Astrocyte (in vitro differentiated cells and primary cell): Measurements from ENCODE around the genes JOSD2, CTU1, C19orf84, SIGLEC8 and SIGLEC12.

DNA sequence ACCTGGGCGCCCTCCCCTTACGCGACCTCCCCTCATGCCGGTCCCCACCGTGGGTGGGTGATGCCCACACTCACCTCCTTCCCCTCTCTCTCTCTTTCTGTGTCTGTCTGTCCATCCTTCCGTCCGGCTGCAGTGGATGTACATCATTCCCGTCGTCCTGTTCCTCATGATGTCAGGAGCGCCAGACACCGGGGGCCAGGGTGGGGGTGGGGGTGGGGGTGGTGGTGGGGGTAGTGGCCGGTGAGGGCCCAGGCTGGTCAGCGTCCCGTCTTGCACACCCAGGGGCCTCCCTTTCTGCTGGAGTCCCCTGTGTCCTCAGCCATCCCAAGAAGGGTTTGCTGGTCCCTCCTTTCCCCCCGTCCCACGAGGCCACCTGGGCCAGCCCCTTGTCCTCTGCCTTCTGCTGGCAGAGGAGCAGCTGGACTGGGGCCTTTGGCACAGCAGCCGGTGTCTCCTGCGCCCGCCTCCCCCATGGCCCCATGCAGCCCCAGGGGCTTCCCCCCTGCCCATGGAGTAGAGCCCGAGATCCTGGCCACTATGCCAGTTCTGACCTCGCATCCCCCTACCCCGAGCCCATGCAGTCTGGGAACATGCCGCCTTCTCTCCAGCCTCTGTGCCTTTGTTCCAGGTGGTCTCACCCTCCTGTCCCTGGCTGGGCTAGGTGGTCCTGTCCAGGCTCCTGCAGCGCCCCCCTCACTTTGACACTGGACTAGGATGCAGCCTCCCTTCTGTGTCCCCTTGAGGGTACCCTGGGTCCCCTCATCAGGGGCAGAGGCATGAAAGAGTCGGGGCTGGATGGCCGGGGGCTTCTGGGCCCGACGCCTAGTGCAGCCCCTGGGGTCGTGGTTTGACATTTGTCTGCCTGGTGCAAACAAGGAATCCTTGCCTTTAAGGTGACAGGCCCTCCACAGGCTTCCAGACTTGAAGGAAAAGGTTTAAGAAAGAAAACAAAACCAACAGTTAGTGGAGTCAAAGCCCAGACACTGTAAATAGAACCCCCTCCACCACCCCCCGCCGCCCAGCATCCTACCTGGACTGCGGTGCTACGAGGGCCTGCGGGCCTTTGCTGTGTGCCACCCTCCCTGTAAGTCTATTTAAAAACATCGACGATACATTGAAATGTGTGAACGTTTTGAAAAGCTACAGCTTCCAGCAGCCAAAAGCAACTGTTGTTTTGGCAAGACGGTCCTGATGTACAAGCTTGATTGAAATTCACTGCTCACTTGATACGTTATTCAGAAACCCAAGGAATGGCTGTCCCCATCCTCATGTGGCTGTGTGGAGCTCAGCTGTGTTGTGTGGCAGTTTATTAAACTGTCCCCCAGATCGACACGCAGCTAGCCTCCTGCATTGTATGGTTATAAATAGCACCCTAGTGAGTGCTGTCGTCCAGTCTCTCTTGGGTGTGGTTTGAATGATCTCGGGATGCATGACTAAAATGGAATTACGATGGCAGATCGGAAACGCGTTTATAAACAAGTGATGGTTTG is 5.9 kb upstream of the GARIN5A start:
- PRO-cap, result no peak
- RRBS, 2 experiments, result 89 to 92% methylated on average over 6 to 8 of the region's 47 CpGs

DNA sequence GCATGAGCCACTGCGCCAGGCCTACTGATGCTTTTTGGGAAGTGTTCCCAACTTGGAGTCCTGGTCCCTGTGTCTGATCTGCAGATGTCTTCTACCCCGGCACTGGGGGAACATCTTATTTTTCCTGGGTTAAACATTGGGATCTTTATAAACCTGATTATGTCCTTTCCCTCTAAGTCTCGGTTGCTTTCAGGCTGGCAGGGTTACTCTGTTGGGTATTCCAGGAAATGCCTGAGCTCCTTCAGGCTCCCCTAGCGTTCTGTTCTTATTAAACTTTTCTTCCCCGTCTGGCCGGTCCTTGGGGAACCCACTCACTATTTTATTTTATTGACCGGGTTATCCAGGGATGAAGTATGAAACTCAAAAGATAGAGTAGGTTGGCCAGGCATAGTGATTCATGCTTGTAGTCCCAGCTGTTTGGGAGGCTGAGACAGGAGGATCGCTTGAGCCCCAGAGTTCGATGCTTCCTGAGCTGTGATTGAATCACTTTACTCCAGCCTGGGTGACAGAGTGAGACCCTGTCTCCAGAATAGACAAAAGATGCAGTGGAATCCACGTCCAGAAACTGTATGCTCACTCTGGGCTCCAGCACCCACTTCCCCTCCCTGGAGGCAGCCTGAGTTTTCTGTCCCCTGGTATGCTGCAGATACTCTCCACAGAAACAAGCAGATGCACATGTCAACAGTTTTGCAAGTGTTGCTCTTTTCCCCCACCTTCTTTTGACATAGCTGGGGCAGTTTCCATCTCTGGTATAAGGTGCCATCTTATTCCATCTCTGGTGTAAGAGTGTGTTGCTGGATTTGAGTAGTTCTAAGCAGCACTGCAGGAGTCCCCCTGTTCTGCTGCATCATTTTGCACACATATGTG is 7.9 kb upstream of the GARIN5A start:
- PRO-cap, result no peak
- RRBS, 2 experiments, result no CpG with 5 or more reads among the region's 10 CpGs

GRCh38 chr19:50485250-50485638 is 8.6 kb upstream of the GARIN5A start:
- PRO-cap, result no peak
- RRBS, 2 experiments, result no CpG with 5 or more reads among the region's 6 CpGs

- PRO-cap, result no peak
- RRBS, 2 experiments, result 1 to 2% methylated on average over 18 to 21 of the region's 80 CpGs
Measured at GRCh38 chr19:50510665-50511844, at the start of gene JOSD2. TSS of gene JOSD2 (minus strand) at chr19:50511191.

- PRO-cap, result no peak
- RRBS, 2 experiments, result no CpG with 5 or more reads among the region's 5 CpGs
Measured at GRCh38 chr19:50547344-50547801, 20.9 kb downstream of the LRRC4B start.

GRCh38 chr19:50657682-50658837 is 8.8 kb downstream of the C19orf81 start:
- PRO-cap, result unidirectional peak, plus-strand start at chr19:50658489
- RRBS, 2 experiments, result 1 to 5% methylated on average over 20 of the region's 57 CpGs

DNA sequence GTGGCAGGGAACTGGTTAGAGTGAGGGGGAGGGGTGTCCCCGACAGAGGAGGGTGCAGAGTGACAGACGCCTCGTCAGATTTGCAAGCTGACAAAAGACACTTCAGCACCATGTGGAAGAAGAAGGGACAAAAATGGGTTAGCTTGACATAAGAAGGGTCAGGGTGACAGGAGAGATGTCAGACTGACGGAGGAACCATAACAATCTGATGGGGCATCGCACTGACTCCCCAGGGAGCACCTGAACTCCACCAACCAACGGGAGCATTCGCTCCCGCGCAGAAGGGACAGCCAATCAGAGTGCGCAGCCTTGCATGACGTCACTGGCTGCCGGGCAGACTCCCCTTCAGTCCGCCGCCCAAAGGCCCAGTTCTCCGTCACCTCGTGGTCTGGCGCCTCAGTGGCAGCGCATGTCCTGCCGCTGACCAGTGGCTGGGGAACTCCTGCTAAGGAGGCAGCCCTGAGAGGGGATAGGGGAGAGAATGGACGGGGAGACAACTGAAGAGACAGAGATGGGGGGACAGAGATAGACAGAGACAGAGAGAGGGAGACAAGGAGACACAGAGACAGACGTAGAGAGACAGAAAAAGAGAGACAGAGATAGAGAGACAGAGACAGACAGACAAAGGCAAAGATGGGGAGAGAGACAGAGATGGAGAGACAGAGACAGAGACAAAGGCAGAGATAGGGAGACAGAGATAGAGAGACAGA is 30.2 kb downstream of the C19orf81 start:
- PRO-cap, result no peak
- RRBS, 2 experiments, result no CpG with 5 or more reads among the region's 21 CpGs

DNA sequence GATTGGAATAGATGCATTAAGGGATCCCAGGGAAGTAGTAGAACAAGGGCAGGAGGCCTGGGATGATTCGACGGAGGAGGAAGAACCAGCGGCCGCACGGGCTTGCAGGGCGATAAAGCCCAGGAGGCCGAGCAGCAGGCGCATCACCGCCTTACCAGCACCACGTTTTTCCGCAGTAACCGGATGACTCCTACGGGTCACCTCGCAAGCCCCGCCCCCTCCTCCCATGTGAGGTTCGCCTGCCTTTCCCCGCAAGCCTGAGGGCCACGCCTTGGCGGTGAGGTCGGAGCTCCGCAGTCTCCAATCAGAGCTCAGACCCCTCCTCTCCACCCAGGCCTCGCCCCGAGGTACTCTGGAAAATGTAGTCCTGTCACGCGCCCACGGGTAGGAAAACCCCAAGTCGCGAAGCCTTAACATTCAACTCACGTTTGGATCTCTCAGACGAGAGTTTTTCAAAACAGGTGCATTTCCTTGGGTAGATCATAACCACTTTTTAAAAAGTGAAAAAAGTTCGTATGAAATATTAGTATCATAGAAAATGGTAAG is 5.2 kb downstream of the CLEC11A start:
- PRO-cap, result no peak
- RRBS, 2 experiments, result no CpG with 5 or more reads among the region's 31 CpGs

DNA sequence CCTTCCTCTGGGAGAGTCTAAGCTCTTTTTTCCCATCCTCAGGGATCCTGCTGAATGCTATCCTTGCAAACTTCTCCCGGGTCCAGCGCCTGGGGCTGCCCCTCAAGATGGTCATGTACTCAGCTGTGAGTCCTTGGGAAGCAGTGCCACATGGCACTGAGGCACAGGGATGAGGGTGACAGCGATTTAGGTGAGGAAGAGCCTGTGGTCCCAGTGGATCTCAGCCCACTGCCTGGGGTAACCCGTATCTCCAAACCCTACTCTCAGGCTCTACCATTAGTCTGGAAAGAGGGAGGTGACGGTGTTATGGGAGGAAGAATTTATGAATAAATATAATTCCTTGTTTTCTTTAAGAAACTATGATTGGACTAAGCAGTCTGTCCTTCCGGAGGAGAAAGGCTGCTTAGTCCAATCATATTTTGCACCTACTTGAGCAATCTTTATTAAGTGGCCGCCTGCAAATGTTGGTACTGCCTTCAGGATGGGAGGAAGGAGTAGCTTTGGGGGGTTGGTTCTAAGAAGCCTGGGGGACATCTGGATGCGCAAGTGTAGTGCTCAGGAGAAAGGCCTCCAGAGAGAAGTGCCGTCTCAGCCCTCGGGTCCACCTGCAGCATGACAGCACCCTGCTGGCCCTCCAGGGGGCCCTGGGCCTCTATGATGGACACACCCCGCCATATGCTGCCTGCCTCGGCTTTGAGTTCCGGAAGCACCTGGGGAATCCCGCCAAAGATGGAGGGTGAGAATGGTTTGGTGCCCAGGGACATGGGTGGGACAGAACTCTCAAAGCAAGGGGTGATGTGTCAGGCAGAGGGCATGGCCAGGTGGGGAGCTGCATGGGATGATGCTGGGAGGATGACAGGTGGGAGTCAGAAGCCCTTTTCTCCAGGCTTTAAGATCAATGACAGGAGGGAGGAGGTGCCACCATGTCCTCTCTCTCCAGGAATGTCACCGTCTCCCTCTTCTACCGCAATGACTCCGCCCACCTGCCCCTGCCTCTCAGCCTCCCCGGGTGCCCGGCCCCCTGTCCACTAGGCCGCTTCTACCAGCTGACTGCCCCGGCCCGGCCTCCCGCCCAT is 4.0 kb downstream of the ACP4 start:
- PRO-cap, result no peak
- RRBS, 2 experiments, result 3 to 13% methylated on average over 2 of the region's 23 CpGs

- PRO-cap, result no peak
- RRBS, 2 experiments, result no CpG with 5 or more reads among the region's 16 CpGs
Measured at GRCh38 chr19:50911955-50912407, 786 bp upstream of the KLK4 start.

- PRO-cap, result no peak
- RRBS, 2 experiments, result no CpG with 5 or more reads among the region's 22 CpGs
Measured at GRCh38 chr19:51065311-51065984, 556 bp upstream of the KLK13 start.

DNA sequence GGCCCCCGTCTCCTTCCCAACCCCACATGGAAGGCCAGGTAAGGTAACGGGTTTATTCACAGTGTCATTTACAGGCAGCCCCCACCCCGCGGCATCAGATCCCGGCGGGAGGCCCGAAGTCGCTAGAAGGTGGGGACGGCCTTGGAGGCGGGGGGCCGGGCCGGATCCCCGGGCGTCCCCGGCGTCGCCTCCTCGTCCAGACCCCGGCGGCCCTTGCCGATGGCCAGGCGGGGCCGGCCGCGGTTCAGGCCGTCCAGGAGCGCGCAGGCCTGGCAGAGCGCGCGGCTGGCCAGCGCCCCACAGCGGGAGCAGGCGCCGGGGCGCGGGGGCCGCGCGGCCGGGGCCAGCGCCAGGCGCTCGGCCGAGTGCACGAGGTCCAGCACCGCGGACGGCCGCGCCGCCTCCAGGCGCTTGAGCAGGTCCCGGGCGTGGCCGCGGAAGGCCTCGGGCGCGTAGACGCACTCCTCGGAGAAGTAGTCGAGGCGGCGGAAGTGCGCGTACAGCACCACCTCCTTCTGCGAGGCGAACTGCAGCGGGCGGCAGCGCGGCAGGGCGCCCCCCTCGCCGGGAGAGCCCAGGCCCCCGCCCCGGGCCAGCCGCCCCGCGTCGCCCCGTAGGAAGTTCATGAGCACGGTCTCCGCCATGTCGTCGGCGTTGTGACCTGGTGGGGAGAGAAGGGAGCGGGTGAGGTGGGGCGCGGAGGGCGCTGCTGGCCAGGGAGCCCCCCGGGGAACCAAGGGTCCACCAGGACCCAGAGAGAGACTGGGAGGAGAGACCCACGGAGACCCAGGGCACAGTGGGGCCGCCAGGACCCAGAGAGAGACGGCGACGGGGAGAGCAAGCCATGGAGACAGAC is 9.5 kb downstream of the CTU1 start:
- PRO-cap, result no peak
- RRBS, 2 experiments, result 32 to 59% methylated on average over 13 of the region's 98 CpGs

- PRO-cap, result unidirectional peak, minus-strand start at chr19:51108409
- RRBS, 2 experiments, result under 1 to 3% methylated on average over 11 to 15 of the region's 48 CpGs
Measured at GRCh38 chr19:51108242-51108962, at the start of gene CTU1. TSS of gene CTU1 (minus strand) at chr19:51108409.

DNA sequence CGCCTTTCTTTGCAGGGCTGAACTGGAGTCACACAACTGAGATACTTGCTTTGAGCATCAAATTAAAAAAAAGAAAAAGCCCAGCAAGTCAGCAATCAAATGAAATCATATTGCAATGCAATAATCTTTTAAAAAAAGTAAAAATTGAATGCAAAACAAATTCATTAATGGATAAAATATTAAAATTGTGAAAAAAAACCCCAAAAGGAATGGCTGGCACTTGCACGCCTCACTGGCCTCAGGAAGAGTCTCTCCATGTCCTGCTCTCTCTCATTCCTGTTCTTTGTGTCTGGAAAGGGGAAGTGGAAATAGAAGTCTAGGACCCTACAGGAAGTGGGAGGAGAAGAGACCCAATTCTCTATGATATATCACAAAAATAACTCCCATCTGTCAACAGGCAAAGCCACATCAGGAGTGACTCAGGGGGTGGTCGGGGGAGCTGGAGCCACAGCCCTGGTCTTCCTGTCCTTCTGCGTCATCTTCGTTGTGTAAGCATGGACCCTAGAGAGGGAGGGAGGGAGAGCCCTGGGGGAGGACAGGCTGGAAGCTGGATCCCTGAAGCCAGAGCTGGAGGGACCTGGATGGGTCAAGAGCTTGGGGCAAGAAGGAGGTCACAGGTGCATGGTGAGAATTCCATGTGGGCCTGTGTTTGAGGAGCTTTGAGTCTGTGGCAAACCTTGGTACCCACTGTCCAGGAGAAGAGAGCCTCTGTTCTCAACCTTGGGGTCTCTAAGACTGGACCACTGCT is 3.0 kb downstream of the SIGLEC9 start:
- PRO-cap, result no peak
- RRBS, 2 experiments, result no CpG with 5 or more reads among the region's 5 CpGs

DNA sequence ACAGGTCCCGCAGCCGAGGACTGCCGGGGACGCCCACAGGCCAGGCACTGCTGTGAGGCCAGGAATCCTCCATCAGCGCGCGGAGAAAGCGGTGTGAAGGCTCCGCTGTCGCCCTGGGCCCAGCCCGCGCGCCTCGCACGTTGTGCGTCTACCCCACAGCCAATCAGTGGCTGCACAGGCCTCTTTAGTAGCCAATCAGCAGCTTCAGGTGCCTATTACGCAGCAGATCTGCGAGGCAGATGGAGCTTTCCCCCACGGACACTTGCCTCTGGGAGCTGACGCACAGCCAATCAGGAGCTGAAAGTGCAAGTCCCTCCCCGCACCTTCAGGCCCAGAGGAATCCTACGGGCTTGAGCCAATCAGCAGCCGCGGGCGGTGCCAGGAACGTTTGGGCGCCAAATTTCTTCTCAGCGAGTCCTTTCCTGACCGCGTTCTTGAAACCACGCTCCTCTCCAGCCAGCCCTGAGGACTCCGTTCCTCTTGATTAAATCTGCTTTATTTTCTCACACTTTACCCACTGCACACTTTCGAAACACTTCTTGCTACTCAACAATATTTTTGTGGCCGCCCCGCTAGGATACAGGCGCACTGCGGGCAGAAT is 39.8 kb downstream of the SIGLEC7 start:
- PRO-cap, result no peak
- RRBS, 2 experiments, result no CpG with 5 or more reads among the region's 37 CpGs

- PRO-cap, result no peak
- RRBS, 2 experiments, result 87% methylated on average over 3 of the region's 14 CpGs; no CpG with 5 or more reads in 1 of the 2 experiments
Measured at GRCh38 chr19:51210732-51211328, 14.1 kb upstream of the CD33 start.

DNA sequence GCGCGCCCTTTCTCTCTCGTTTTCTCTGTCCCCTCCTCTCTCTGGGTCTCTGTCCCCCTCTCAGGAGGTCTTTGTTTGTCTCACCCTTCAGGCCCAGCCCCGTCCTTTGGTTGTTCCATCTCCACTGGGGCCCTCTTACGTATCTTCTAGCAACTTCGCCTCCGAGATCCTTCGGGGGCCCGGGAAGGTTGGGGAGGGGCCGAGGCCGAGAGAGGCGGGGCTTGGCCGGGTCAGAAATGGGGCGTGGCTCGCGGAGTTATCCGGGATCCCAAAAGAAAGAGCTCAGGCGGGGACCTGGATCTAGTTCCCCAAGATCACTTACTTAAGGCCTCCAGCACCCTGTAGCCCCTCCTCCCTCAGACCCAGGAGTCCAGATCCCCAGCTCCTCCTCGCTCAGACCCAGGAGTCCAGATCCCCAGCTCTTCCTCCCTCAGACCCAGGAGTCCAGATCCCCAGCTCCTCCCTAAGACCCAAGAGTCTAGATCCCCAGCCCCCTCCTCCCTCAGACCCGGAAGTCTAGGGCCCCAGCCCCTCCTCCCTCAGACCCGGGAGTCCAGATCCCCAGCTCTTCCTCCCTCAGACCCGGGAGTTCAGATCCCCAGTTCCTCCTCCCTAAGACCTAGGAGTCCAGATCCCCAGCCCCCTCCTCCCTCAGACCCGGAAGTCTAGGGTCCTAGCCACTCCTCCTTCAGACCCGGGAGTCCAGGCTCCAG is at the start of gene C19orf84:
TSS of gene C19orf84 (minus strand) at position 198 of the 713 bp plus-strand sequence.
- PRO-cap, result no peak
- RRBS, 2 experiments, result 12 to 17% methylated on average over 6 to 9 of the region's 24 CpGs

DNA sequence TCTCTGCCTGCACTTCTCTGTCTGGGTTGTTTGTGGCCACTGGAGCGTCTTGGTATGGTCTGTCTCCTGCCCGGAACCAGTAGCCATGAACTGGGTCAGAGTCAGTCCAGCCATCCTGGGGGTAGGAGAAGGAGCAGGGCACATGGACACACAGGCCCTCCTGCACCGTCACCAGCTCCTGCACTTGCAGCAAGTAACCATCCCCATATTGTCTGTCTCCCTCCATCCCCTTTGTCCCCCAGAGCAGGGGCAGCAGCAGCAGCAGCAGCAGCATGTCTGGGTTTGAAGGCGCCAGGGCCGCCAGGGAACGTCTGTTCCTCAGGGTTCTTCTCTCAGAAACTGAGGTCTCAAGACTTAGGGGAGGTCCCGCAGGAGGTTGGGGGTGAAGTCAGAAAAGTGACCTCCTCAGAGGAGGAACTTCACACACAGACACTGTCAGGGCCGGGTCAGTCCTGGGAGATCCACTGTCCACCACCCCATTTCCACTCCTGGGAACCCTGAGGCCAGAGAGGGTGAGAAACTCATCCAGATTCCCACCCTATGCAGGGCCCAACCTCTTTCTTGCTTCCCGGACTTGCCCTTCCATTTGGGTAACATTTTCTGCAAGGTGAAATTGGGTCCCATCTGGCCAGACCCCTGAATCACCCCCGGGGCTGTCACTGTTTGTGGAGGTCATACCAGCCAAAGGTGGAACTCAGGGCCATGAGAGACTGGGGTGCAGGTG is at the start of gene SIGLEC8:
TSS of gene SIGLEC8 (minus strand) at position 341 of the 724 bp plus-strand sequence.
- PRO-cap, result no peak
- RRBS, 2 experiments, result no CpG with 5 or more reads among the region's 10 CpGs

DNA sequence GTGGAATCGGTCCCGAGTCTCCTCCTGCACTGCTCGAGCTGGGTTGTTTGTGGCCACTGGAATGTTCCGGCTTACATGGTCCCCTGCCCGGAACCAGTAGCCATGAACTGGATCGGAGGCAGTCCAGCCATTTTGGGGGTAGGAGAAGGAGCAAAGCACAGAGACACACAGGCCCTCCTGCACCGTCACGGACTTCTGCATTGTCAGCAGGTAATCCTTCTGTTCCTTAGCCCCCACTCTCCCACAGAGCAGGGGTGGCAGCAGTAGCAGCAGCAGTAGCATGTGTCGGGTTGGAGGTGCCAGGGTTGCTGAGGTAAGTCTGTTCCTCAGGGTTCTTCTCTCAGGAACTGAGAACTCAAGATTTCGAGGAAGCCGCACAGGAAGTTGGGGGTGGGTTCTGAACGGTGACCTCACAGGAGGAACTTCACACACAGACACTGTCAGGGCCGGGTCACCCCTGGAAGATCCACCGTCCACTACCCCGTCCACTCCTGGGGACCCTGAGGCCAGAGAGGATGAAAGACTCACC is at the start of gene SIGLEC12:
TSS of gene SIGLEC12 (minus strand) at position 349 of the 529 bp plus-strand sequence.
- PRO-cap, result no peak
- RRBS, 2 experiments, result no CpG with 5 or more reads among the region's 15 CpGs

DNA sequence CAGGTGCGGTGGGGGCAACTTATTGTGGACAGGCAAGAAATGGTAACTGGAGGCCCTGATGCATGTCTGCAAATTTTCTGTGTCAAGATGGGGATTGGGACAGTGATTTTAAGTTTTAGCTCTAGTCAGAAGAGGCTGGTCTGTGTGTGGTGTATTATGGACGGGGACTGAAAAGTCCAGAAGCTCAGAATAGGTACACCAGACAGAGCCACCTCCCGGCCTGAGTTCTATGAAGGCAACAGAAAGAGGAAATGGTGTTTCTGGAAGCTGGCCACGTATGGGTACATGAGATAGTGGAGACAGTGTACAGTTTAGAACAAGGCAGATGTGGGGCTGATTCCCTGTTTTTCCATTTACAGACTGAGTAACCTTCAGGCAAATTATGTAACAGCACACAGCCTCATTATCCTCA is 1.3 kb downstream of the ZNF175 start:
- PRO-cap, result no peak
- RRBS, 2 experiments, result no CpG with 5 or more reads among the region's 4 CpGs